Upper lobe of left lung (tissue), 5 donors: Measurements from ENCODE around the gene IMPA2.

DNA sequence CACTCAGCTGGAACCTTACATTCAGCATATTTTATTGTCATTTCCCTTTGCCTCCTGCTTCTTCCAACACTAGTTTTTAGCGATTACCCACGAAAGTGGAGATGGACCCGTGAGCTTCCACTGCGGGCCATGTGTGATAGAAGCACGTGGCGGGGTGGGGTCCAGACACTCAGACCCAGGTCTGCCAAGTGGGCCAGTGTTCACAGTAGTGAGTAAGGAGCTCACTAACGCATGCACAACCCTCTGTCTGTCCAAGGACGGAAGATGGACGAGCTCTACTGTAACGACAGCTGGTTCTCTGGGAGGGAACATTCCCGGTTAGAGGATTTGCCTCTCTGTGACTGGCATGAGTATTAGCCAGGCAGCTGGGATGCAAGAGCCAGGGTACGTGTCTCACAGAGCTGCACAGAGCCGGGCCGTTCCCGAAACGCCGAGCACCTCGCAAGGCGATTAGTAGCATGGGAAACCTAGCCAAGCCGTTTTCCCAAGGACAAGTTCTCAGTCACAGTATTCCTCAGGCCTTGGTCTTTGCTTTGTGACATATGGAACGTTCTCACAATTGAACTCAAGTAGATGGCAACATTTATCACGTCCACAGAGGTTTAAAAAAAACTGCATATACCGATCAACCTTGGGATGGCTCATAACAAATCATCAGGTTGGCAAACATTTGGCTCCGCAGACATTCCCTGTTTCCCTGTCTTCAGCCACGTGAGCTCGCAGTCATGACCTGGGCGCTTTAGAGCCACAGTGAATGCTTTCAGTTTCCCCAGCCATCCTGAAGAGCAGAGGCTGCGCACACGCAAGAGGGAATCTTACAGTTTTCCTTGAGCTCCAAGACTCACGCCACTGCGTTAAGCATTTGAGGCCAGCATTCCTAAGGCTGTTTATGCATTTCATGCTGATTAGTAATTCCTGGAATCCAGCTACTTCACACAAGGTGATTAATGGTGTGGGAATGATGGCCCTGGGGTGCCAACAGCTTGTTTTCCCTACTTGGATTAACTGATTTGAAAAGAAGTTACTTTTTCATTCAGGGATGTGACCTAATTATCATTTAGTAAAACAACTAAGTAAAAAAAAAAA is 94.8 kb downstream of the MTCL1 start:
- PRO-cap, 2 experiments: no peak in any of the 2 experiments
- RAMPAGE, long total RNA, 4 experiments: no peak in any of the 4 experiments

- PRO-cap, 2 experiments: peak in 2 of 2 experiments; most common plus-strand start chr18:9136181 (in 2); most common minus-strand start chr18:9136502 (in 2)
- RAMPAGE, long total RNA, 4 experiments: start-site peak on the minus strand in 2 of 4 experiments, at chr18:9136462-9136547 at its widest, 11 to 15 reads per replicate
These were observed 669 bp upstream of the ANKRD12 start for GRCh38 chr18:9135524-9136700.

DNA sequence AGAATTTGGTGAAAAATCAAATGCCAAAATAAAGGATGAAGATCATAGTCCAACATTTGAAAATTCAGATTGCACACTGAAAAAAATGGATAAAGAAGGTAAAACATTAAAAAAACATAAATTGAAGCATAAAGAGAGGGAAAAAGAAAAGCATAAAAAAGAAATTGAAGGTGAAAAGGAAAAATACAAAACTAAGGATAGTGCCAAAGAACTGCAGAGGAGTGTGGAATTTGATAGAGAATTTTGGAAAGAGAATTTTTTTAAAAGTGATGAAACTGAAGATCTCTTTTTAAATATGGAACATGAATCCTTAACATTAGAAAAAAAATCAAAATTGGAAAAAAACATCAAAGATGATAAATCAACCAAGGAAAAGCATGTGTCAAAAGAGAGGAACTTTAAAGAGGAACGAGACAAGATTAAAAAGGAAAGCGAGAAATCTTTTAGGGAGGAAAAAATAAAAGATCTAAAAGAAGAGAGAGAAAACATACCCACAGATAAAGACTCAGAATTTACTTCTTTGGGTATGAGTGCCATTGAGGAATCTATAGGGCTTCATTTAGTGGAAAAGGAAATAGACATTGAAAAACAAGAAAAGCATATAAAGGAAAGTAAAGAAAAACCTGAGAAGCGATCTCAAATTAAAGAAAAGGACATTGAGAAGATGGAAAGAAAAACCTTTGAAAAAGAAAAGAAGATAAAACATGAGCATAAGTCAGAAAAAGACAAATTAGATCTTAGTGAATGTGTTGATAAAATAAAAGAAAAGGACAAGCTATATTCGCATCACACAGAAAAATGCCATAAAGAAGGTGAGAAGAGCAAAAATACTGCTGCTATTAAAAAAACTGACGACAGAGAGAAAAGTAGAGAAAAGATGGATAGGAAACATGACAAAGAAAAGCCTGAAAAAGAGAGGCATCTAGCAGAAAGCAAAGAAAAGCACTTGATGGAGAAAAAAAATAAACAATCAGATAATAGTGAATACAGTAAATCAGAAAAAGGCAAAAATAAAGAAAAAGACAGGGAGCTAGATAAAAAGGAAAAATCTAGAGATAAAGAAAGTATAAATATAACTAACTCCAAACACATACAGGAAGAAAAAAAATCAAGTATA is 79.1 kb upstream of the TWSG1 start:
- PRO-cap, 2 experiments: no peak in any of the 2 experiments
- RAMPAGE, long total RNA, 4 experiments: no peak in any of the 4 experiments

GRCh38 chr18:9525611-9526058 is 50.3 kb downstream of the RALBP1 start:
- PRO-cap, 2 experiments: no peak in any of the 2 experiments
- RAMPAGE, long total RNA, 4 experiments: no peak in any of the 4 experiments

DNA sequence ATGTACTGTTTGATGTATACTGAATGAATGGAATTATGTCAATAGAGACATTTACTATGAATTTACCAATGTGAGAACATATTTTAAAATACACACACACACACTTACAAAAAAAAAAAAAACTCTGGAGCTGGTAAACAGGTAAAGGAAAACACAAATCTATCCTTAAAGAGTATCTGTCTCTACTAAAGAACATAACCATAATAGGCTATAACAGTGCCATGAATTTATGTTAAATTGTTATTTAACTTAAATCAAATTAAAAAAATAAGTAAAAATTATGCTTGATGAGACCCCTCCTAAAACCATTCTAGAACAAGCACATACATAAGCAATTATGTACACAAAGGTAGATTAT is 21.8 kb downstream of the PPP4R1 start:
- PRO-cap, 2 experiments: no peak in any of the 2 experiments
- RAMPAGE, long total RNA, 4 experiments: no peak in any of the 4 experiments

- PRO-cap, 2 experiments: no peak in any of the 2 experiments
- RAMPAGE, long total RNA, 4 experiments: no peak in any of the 4 experiments
These were observed 692 bp downstream of the RAB31 start for GRCh38 chr18:9708544-9709441.

DNA sequence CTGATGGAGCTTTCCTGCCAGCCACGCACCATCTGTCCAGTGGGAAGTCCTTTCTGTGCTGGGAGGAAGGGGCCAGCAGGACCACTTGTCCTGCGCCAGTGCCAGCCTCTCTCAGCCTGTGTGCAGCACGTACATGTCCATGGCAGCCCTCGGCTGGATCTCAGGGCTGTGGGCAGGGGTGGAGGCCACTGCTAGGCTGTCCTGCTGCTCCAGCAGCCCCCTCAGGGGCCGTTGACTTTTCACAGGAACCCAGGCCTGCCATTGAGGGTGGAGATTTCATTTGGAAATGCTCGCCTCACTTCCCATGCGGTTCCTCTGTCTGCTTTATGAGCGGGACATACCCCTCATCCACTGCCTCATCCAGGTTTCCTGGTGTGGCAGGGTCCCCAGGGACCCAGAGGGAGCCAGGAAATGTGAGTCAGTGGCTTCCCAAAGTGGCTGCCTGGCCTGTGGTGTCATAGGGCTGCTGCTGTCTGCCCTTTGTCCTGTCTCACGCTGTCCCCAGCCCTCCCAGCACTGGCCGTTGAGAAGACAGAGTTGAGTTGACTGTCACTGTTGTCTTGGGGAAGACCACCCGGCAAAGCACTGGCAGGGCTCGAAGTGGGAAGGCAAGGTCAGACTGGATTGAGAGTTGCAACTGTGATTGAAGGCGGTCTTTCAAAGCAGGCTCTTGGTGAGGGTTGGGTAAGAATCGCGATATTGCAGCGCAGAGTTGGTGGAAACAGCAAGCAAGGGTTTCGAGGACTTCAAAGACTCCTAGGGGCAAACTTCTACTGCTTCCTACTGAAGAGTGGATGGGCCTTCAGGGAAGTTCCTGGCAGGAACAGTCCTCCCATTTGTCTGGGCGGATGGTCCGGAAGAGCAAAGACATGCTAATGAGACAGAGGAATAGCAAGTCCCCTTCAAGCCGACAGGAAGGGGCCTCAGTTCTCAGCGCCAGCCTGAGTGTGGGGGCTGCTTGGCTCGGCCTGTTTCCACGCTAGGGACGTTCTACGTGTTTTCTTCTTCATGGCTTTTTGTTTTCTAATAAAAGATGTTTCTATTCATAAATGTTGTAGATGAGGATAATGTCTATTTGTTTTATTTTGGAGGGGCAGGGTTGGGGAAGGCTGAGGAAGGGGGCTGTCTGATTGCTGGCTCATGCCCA is 33.8 kb downstream of the RAB31 start:
- PRO-cap, 2 experiments: no peak in any of the 2 experiments
- RAMPAGE, long total RNA, 4 experiments: start-site peak on the plus strand in 1 of 4 experiments, centred at positions 494 to 678 of the sequence, 18 to 22 reads per replicate

- PRO-cap, 2 experiments: no peak in any of the 2 experiments
- RAMPAGE, long total RNA, 4 experiments: no peak in any of the 4 experiments
These were observed 81.3 kb upstream of the TXNDC2 start for GRCh38 chr18:9804220-9805145.

- PRO-cap, 2 experiments: no peak in any of the 2 experiments
- RAMPAGE, long total RNA, 4 experiments: no peak in any of the 4 experiments
These were observed 74.8 kb upstream of the TXNDC2 start for GRCh38 chr18:9810889-9811441.

GRCh38 chr18:9929116-9929931 is 15.5 kb downstream of the VAPA start:
- PRO-cap, 2 experiments: no peak in any of the 2 experiments
- RAMPAGE, long total RNA, 4 experiments: no peak in any of the 4 experiments

DNA sequence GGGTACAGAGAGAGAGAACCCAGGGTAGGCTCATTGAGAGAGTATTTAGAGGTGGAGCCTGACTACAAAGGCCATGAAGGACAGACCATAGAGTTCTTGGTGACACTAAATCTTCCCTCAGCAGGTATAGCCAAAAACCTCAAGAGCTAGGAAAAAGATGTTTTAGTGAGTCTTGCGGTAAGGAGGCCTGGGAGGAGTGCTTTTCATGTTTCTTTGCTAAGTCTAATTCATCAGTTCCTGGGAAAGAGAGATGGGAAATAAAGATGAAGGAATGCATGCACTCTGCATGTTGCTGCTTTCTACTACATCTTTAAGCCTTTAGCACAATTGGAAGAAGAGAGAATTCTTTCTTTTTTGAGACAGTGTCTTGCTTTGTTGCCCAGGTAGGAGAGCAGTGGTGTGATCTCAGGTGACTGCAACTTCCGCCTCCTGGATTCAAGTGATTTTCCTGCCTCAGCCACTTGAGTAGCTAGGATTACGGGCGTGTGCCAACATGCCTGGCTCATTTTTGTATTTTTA is 19.4 kb downstream of the VAPA start:
- PRO-cap, 2 experiments: no peak in any of the 2 experiments
- RAMPAGE, long total RNA, 4 experiments: no peak in any of the 4 experiments

- PRO-cap, 2 experiments: no peak in any of the 2 experiments
- RAMPAGE, long total RNA, 4 experiments: no peak in any of the 4 experiments
These were observed 53.9 kb upstream of the APCDD1 start for GRCh38 chr18:10400414-10400978.

GRCh38 chr18:10455730-10456656 is 1.6 kb downstream of the APCDD1 start:
- PRO-cap, 2 experiments: no peak in any of the 2 experiments
- RAMPAGE, long total RNA, 4 experiments: no peak in any of the 4 experiments

DNA sequence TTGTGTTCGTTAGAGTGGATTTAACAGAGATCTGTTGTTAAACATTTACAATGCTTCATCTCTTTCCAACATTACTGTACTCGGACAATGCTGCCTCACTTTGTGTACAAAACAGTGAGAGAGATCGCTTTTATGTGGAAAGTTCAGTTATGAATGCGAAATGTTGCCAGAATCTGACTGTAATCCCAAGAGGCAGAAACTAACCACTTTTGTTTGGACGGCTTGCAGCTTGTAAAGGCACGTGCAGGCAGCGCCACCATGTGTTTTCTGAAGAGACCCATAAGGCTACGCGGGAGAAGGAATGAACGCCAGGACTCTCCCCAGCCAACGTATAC is 5.8 kb upstream of the NAPG start:
- PRO-cap, 2 experiments: no peak in any of the 2 experiments
- RAMPAGE, long total RNA, 4 experiments: no peak in any of the 4 experiments

GRCh38 chr18:10713638-10714197 is 187.9 kb downstream of the NAPG start:
- PRO-cap, 2 experiments: peak in 1 of 2 experiments; most common minus-strand start chr18:10714071 (in 1)
- RAMPAGE, long total RNA, 4 experiments: no peak in any of the 4 experiments

- PRO-cap, 2 experiments: no peak in any of the 2 experiments
- RAMPAGE, long total RNA, 4 experiments: no peak in any of the 4 experiments
These were observed 222.5 kb downstream of the PIEZO2 start for GRCh38 chr18:10926880-10927349.

DNA sequence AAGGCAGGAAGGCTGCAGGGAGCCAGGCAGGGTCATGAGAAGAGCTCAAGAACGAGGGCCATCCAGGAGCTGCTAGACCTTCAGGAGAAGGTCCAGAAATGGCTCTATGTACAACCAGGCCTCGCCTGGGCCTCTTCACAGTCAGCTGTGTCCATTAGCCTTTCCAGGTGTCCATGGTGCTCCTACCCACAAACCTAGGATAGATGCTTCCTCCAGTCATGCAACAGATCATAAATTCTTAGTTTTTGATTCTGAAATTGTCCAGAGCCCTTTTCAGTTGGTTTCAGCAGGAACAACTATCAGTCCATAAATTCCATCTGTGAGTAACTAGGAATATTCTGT is 92.8 kb downstream of the PIEZO2 start:
- PRO-cap, 2 experiments: peak in 1 of 2 experiments; most common minus-strand start position 185 of the sequence (in 1)
- RAMPAGE, long total RNA, 4 experiments: no peak in any of the 4 experiments

DNA sequence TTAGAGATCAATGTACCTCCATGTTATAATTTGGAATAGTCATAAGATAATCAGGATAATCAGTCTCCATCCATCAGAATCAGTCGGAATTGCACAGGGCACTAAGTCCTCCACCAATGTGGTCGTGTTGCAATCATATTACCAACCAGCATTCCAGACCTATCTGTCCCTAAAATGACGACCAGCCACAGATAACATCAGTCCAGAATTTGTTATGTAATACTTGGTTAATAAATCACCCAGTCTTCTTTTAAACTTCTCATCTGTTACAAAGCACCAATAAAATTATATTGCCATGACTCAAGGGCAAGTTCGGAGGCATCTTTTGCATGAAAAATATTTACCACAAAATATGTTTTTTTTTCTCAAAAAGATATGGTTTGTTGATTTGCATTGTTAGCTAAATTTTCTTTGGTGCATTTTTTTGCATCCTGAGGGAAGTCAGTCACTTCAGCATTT is 29.4 kb downstream of the PIEZO2 start:
- PRO-cap, 2 experiments: no peak in any of the 2 experiments
- RAMPAGE, long total RNA, 4 experiments: no peak in any of the 4 experiments

DNA sequence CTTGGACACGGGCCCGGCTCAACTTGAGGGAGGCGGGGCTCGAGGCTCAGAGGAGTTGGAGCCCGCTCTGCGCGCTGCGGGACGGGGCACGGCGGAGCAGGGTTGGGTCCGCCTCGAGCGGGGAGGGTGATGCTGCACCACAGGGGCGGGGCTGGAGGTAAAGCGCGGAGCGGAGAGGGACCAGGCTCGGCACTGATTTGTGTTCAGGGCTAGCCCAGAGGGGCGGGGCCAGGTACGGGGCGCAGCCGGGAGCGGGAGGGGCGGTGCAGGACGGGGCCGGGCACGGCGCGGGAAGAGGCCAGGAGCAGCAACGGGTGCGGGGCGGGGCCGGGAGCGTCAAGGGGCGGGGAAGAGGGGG is 354 bp upstream of the IMPA2 start:
- PRO-cap, 2 experiments: peak in 2 of 2 experiments; most common plus-strand start position 49 of the sequence (in 1); most common minus-strand start position 104 of the sequence (in 1)
- RAMPAGE, long total RNA, 4 experiments: no peak in any of the 4 experiments

GRCh38 chr18:11981332-11981850 is at the start of gene IMPA2:
Gene IMPA2, plus strand, starts transcription at chr18:11981507.
- PRO-cap, 2 experiments: peak in 2 of 2 experiments; most common plus-strand start chr18:11981455 (in 2)
- RAMPAGE, long total RNA, 4 experiments: start-site peak on the plus strand in 4 of 4 experiments, at chr18:11981447-11981514 at its widest, 26 to 106 reads per replicate